Cerebellum (tissue), 5 donors: ENCODE data around the genes RNF186, PLA2G2E, VWA5B1 and SH2D5.

DNA sequence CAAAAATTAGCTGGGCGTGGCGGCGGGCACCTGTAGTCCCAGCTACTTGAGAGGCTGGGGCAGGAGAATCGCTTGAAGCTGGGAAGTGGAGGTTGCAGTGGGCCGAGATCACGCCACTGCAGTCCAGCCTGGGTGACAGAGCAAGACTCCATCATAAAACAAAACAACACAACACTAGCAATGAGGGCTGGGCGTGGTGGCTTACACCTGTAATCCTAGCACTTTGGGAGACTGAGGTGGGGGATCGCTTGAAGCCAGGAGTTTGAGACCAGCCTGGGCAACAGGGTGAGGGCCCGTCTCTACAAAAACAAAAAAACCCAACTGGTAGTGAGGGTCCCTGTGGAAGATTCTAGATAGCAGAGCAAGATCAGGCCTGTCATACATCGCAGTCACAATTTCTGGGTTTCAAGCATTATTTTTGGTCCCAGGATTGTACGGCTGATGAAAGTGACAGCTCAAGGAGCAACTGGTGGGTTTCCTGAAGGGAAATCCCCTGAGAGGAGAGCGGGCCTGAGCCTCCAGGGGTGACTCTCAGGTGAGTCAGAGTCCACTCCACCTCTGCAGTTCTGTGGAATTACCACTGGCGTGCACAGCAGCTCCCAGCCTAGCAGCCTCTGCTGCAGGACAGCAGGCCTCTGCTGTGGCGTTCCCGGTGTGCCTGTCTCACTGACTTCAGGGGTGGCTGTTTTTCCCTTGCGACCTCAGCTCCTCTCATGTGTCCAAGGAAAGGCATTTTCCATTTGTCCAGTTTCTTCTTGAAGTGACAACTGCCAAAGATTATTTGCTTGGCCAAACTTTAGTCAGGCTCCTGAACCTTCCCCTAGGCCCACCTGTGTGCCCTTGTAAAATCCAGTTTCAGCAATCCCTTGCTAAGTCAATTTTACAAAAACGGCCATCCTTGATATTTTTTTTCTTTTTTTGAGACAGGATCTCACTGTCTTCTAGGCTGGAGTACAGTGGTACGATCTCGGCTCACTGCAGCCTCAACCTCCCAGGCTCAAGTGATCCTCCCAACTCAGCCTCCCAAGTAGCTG, 24.4 kb downstream of the SLC66A1 start:
- PRO-cap, 3 experiments, result no peak in any of the 3 experiments
- RAMPAGE, long total RNA, result no peak

- PRO-cap, 3 experiments, result no peak in any of the 3 experiments
- RAMPAGE, long total RNA, result no peak
Observed at GRCh38 chr1:19426742-19427335, 58.5 kb downstream of the CAPZB start.

- PRO-cap, 3 experiments, result no peak in any of the 3 experiments
- RAMPAGE, long total RNA, result no peak
Observed at GRCh38 chr1:19435965-19436496, 49.3 kb downstream of the CAPZB start.

- PRO-cap, 3 experiments, result no peak in any of the 3 experiments
- RAMPAGE, long total RNA, result no peak
Observed at GRCh38 chr1:19468238-19468921, 17.0 kb downstream of the CAPZB start.

GRCh38 chr1:19483870-19484348, 1.4 kb downstream of the CAPZB start:
- PRO-cap, 3 experiments, result no peak in any of the 3 experiments
- RAMPAGE, long total RNA, result no peak

- PRO-cap, 3 experiments, result no peak in any of the 3 experiments
- RAMPAGE, long total RNA, result no peak
Observed at GRCh38 chr1:19607932-19608473, 11.2 kb downstream of the MICOS10 start.

GRCh38 chr1:19639996-19640741, 3.9 kb upstream of the NBL1 start:
- PRO-cap, 3 experiments, result no peak in any of the 3 experiments
- RAMPAGE, long total RNA, result no peak

- PRO-cap, 3 experiments, result no peak in any of the 3 experiments
- RAMPAGE, long total RNA, result no peak
Observed at GRCh38 chr1:19648526-19648831, 4.4 kb downstream of the NBL1 start.

DNA sequence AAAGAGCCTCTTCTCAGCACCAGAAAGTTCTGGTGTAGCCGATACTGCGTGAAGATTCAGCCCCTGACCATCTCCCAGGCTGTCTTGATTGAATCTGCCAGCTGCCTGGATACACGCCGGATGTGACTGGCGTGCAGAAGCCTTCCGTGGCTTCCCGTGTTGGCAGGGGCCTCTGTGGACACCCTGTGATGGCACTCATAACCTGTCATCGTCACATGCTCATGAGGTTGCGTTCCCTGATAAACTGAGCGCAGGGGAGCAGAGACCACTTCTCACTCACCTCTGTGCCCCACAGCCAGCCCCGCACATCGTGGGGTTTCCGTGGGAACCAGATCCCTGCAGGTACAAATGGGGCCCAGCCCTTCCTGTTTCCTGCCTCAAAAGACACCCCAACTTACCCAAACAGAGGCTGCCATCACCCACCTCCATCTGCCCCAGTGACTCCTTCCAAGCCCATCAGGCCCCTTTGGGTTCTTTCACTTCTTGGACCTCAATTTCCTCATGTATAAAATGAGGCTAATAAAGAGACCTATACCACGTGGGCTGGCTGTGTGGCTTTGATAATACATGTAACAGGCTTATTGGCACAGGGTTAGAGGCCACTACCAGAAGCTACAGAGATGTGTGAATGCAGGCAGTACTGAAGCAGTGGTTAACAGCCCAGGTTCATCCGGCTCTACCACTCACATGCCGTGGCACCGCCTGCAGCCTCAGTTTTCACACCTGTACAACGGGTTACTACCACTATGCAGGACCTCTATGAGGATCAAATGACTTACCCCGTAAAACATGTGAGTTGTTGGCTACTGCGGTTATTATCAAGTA, 23.5 kb downstream of the HTR6 start:
- PRO-cap, 3 experiments, result no peak in any of the 3 experiments
- RAMPAGE, long total RNA, result no peak

- PRO-cap, 3 experiments, result no peak in any of the 3 experiments
- RAMPAGE, long total RNA, result no peak
Observed at GRCh38 chr1:19758036-19758929, 41.4 kb downstream of the TMCO4 start.

DNA sequence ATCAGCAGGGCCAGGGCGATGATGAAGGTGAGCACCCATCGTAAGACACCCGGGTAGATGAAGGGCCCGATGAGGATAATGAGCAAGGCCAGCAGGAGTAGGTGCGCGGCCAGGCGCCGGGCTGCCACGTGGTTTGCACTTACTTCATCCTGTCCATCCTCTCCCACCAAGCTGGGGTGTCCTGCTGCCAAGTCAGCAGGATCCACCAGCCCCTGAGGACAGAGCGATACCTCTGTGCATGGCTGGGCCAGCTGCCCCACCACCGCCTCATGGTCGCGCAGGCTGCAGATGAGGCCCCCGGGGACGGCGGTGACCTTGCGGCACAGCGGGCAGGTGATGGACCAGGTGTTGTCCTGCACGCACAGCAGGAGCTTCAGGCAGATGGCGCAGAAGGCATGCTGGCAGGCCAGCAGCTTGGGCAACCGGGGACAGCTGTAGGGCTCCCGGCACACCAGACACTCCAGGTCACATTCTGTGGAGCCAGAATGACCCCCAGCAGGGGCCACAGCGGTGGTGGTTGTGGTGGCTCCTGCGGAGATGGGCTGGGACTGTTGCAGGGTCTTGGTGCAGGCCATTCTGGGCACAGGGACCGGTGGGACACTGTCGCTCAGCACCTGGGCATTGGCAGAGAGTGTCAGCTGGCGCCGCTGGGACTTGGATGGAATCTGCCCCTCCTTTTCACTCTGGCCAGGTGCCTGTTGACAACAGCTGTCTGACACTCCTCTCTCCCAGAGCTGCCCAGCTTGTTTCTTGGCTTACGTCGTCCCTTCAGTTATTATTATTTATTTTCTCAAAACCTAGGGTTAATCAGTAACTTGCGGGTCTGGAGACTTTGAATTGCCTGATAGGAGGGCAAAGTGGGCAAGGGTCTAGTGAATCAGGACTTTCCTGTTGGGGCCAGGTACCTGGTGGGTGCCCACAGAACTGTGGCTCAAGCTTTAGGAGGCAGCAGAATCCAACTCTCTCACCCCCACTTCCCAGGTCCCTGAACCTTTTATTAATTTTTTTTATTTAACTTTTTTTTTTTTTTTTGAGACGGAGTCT, at the start of gene RNF186:
TSS of gene RNF186 (minus strand) at position 757 of the 1,044 bp plus-strand sequence.
- PRO-cap, 3 experiments, result no peak in any of the 3 experiments
- RAMPAGE, long total RNA, result no peak

- PRO-cap, 3 experiments, result no peak in any of the 3 experiments
- RAMPAGE, long total RNA, result no peak
Observed at GRCh38 chr1:19904626-19905260, 18.7 kb downstream of the PLA2G2E start.

- PRO-cap, 3 experiments, result no peak in any of the 3 experiments
- RAMPAGE, long total RNA, result no peak
Observed at GRCh38 chr1:19923422-19923786, at the start of gene PLA2G2E. TSS of gene PLA2G2E (minus strand) at chr1:19923617.

GRCh38 chr1:20034973-20035618, 34.9 kb upstream of the PLA2G5 start:
- PRO-cap, 3 experiments, result no peak in any of the 3 experiments
- RAMPAGE, long total RNA, result no peak

GRCh38 chr1:20182950-20183435, 2.9 kb upstream of the UBXN10 start:
- PRO-cap, 3 experiments, result no peak in any of the 3 experiments
- RAMPAGE, long total RNA, result no peak

- PRO-cap, 3 experiments, result no peak in any of the 3 experiments
- RAMPAGE, long total RNA, result no peak
Observed at GRCh38 chr1:20290445-20291168, at the start of gene VWA5B1. TSS of gene VWA5B1 (plus strand) at chr1:20290875.

DNA sequence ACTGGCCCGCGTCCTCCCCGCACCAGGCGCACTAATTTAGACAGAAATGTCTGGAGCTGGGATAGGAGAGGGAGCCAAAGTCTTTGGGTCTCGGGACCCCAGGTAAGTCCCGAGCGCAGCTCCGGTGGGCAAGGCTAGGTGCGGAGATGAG, 2.1 kb downstream of the CAMK2N1 start:
- PRO-cap, 3 experiments, result no peak in any of the 3 experiments
- RAMPAGE, long total RNA, result no peak

DNA sequence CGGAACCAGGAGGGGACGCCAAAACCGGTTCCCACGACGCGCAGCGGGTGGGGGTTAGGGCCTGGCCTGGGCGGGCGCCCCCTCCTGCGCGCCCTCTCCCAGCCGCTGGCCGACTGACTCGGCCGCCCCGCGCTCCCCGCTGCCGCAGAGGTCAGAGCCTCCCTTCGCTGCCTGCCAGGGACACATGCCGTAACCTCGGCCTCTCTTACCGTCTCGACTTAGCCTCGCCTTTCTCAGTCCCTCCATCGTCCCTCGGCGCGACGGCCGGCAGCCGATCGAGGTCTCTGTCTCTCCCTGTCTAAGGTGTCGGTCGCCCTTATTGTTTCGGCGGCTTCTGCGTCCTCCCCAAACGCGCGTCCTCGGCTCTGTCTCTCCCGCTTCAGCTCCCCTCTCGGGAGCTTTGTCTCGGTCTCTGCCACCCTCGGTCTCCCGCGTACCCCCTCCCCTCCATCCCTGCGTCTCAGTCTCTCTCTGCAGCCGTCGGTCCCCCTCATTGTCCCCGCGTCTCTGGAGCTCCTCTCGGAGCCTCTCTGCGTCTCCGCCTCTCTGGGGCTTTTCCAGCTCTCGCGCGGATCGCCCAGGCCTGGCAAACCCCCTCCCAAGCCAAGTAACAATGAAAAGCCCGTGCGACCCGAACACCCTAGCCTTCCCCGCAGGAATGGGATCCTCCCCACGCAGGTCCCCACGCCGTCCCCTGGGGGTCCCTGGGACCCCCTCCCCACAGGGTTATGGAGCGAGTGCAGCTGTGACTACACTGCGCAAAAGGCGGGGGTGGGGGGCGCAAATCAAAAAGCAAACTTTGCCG, 1.6 kb downstream of the CAMK2N1 start:
- PRO-cap, 3 experiments, result no peak in any of the 3 experiments
- RAMPAGE, long total RNA, result start-site peak on the minus strand centred at position 342 of the sequence, 139 bp wide, 14 and 24 reads in 2 replicates

DNA sequence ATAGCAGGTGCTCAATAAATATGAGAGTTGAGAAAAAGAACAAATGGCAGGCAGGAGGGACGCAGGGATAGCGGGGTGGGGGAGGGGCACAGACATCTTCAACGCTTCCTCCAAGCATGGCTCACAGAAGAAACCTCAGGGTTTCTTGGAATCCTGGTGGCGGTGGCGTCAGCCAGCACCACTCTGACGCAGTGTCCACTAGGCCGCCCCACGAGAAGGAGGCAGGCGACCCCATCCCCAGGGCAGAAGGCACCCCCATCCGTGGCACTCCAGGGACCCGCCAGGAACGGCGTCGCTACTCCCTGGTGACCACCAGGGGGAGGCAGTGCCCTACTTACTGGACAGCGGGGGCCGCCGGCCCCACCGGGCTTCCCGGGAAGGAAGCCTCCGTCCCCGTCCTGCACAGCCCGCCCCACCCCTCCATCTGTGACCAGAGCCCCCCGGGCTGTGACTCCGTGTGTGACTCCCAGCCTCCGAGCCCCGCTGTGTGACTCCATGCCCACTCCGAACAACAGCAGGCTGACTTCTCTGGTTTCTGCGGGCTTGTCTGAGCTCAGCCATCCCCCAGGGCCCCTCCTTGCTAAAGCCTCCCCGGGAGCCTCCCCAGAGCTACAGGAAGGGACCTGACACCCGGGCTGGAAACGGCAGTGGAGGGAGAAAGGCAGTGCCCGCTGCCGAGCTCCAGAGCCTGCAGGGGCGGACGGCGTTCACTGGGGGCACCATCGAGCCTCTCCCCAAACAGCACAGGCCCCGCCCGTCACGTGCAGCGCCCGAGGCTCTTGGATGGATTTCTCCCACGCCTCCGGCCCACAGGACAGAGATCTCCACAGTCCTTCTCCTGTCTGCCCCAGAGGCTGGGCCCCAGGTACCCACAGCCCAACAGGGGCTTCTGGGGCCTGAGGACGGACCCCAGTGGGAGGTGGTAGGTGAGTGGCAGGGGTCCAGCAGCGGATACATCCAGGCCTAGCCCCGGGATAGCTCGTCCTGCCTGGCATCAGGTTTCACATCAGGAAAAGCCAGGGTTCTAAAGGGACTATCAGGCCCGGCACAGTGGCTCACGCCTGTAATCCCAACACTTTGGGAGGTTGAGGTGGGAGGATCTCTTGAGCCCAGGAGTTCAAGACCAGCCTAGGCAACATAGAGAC, 21.1 kb downstream of the KIF17 start:
- PRO-cap, 3 experiments, result peak in 2 of 3 experiments; most common plus-strand start position 783 of the sequence (in 1); most common minus-strand start position 712 of the sequence (in 1)
- RAMPAGE, long total RNA, result no peak

DNA sequence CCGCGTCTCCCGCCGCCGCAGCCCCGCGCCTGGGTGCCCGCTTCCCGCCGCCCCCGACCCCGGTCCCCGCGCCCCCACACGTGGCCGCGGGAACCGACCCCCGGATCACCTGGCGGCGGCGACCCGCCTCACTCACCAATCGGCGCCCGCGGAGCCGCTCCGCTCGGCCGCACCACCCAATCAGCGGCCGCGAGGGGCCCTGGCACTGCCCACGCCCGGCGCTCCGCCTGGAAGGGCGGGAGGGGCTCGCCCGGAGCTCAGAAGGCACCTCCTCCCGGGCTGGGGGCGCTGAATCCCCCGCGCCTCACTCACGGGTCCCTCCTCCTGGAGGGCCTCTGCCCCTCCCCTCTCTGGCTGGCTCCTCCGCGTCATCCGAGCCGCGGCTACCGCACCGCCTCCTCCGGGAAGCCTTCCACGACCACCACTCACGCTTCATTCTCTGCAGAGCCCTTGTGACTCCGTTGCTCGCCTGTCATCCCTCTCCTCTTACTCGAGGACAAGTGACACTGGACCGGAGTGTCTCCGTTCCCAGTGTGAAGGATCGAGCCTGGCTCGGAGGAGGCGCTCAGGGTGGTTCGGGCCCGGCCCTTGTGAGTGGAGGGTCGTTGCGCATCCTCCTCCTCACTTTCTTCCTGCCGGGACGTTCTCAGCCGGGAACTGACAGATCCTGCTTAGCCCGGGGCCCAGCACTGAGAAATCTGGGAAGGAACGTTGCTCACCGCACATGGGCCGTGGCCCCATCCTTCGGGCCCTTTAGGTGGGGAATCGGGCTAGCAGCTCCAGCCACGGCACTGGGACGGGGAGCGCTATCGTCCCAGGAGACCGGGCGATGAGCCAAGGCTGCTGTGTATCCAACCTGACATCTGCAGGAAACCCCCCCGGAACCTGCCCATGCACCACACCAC, at the start of gene SH2D5:
TSS of gene SH2D5 (minus strand) at position 659 of the 905 bp plus-strand sequence.
- PRO-cap, 3 experiments, result no peak in any of the 3 experiments
- RAMPAGE, long total RNA, result no peak